ENCODE data around the gene LRRC30.

- PRO-cap, result no peak
- RAMPAGE, long total RNA, 4 experiments, result no peak in any of the 4 experiments
These were observed 156.9 kb upstream of the TMEM200C start for GRCh38 chr18:6052261-6052651.

- PRO-cap, result no peak
- RAMPAGE, long total RNA, 4 experiments, result no peak in any of the 4 experiments
These were observed 637 bp upstream of the ARHGAP28 start for GRCh38 chr18:6728987-6729170.

GRCh38 chr18:6810535-6810935 is 81.0 kb downstream of the ARHGAP28 start:
- PRO-cap, result no peak
- RAMPAGE, long total RNA, 4 experiments, result no peak in any of the 4 experiments

DNA sequence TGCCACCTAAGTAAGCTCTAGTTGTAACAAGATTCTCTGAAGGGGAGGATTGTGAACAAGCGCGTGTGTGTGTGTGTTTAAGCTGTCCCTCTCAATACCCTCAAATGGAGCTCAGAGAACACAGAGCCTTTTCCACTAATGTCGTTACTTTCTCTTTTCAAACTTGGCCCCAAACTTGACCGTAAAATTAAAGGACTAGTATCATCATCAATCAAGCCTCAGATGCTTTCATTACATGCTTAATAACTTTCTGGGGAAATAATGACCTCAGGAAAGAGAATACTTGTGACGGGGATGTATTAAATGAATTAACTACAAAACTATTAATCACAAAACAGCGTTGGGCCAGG is 155.8 kb downstream of the ARHGAP28 start:
- PRO-cap, result no peak
- RAMPAGE, long total RNA, 4 experiments, result no peak in any of the 4 experiments

GRCh38 chr18:6929129-6930161 is 188.2 kb downstream of the LAMA1 start:
- PRO-cap, result no peak
- RAMPAGE, long total RNA, 4 experiments, result no peak in any of the 4 experiments

DNA sequence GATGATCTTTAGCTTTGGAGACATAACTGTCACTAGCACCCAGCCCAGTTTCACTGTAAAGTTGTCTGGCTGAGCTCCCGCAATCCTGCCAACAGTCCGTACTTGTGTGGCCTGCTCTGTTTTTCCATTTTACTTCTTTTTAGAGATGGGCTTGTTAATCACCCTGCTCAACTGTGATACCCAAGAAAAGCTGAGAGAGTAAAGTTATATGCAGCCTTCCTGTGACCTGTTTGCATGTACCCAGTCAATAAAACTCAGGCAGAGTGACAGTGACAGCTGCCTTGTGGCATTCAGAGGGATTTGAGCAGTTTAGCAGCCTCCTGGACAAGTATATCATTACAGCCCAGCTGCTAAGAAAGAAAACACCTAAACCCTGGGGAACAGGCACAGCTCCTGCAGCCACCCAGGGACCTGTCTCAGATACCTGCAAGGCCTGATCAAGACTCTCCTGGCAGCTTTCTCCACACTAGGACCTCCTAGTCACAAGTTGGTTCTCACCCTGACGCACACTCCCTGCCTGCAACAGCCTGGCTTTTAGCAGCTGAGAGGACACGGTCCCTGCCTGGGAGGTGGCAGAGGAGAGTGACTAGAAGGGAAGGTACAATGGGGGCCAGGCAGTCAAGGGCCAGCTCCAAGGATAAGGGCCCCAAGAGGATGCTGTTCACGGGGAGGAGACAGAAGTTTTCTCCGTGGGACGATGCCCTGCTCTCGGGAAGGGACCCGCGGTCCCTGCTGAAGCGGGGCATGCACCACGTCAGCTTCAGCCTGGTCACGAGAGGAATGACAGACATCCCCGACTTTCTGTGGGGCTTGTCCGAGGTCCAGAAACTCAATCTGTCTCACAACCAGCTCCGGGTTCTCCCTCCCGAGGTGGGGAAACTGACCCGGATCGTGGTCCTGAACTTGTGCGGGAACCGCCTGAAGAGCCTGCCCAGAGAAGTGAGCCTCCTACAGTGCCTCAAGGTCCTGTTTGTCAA is at the start of gene LRRC30:
TSS of gene LRRC30 (plus strand) at position 554 of the 977 bp plus-strand sequence.
- PRO-cap, result no peak
- RAMPAGE, long total RNA, 4 experiments, result no peak in any of the 4 experiments

GRCh38 chr18:7559652-7560292 is 7.3 kb upstream of the PTPRM start:
- PRO-cap, result no peak
- RAMPAGE, long total RNA, 4 experiments, result no peak in any of the 4 experiments

GRCh38 chr18:7561928-7562505 is 5.1 kb upstream of the PTPRM start:
- PRO-cap, result no peak
- RAMPAGE, long total RNA, 4 experiments, result no peak in any of the 4 experiments

DNA sequence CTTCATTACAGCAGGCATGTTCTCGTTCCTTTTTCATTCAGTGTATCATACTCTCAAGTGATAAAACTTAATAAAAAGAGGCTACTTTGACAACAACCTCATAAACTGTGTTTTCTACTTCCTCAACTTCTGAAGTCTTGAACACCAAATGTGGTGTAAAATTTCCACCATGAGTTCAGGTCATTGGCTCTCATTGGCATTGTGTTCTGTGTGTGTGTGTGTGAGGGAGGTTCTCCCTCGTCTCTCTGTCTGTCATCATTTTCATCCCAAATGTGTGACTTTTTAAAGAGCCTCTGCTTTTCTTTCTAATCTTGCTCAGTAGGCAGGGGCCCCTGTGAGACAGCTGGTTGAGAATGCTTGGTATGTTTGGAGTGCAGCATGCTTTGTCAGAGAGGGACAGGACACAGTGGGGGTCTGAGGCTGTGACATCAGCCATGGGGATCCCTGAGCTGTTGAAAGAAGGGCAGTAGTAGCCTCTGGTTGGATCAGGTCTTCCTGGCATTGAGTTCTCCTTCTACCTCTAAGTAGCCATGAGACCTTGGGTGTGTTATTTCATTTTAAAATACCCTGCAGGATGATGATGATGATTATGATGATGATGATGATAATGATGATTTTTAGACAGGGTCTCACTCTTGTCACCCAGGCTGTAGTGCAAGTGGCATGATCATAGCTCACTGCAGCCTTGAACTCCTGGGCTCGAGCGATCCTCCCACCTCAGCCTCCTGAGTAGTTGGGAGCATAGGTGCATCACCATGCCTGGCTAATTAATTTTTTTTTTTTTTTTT is 10.6 kb downstream of the PTPRM start:
- PRO-cap, result no peak
- RAMPAGE, long total RNA, 4 experiments, result no peak in any of the 4 experiments

- PRO-cap, result no peak
- RAMPAGE, long total RNA, 4 experiments, result no peak in any of the 4 experiments
These were observed 40.4 kb downstream of the PTPRM start for GRCh38 chr18:7607417-7607991.

- PRO-cap, result no peak
- RAMPAGE, long total RNA, 4 experiments, result no peak in any of the 4 experiments
These were observed 121.1 kb downstream of the PTPRM start for GRCh38 chr18:7688080-7688752.

- PRO-cap, result no peak
- RAMPAGE, long total RNA, 4 experiments, result no peak in any of the 4 experiments
These were observed 217.7 kb downstream of the PTPRM start for GRCh38 chr18:7784670-7785317.

GRCh38 chr18:8063225-8063525 is 496.1 kb downstream of the PTPRM start:
- PRO-cap, result no peak
- RAMPAGE, long total RNA, 4 experiments, result no peak in any of the 4 experiments

GRCh38 chr18:8284009-8284208 is 325.3 kb upstream of the RAB12 start:
- PRO-cap, result no peak
- RAMPAGE, long total RNA, 4 experiments, result no peak in any of the 4 experiments

GRCh38 chr18:8622101-8622911 is 13.1 kb downstream of the RAB12 start:
- PRO-cap, result no peak
- RAMPAGE, long total RNA, 4 experiments, result no peak in any of the 4 experiments

DNA sequence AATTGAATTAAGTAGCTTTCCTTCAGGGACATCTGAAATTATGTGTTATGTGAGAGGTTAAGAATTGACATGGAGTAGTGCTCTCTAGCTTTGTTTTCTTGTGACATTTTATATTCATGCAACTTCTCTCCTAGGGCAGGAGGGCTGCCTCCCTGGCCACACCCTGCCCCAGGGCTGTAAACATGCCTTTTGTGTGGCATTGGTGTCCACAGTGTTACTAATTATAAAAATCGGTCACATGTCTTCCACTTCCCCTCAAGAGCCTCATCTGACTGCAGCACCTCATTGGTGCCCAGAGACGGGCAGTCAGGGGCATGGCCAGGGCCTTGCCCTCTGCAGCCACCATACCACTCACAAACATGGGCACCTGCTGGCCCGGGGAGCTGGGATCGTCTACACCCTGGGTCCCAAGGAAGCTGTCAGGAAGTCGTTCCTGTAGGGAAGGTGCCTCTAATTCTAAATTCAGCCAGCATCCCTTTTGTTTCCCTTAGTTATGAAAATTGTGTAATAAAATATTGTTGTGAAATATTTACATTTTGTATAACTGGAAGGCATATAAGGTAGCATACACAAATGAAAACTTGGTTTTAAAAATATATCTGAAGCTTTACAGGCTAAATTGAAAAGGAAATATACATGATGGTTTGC is 14.6 kb downstream of the RAB12 start:
- PRO-cap, result unidirectional peak, plus-strand start at position 285 of the sequence
- RAMPAGE, long total RNA, 4 experiments, result no peak in any of the 4 experiments

- PRO-cap, result bidirectional peak, plus-strand start at chr18:8704674, minus-strand start at chr18:8704517
- RAMPAGE, long total RNA, 4 experiments, result no peak in any of the 4 experiments
These were observed 973 bp upstream of the MTCL1 start for GRCh38 chr18:8704258-8704908.

- PRO-cap, result bidirectional peak, plus-strand start at chr18:8707431, minus-strand start at chr18:8707373
- RAMPAGE, long total RNA, 4 experiments, result start-site peak on the plus strand in 1 of 4 experiments, at chr18:8707349-8707617 at its widest, 10 reads per replicate
These were observed 1.7 kb downstream of the MTCL1 start for GRCh38 chr18:8706774-8707755.

DNA sequence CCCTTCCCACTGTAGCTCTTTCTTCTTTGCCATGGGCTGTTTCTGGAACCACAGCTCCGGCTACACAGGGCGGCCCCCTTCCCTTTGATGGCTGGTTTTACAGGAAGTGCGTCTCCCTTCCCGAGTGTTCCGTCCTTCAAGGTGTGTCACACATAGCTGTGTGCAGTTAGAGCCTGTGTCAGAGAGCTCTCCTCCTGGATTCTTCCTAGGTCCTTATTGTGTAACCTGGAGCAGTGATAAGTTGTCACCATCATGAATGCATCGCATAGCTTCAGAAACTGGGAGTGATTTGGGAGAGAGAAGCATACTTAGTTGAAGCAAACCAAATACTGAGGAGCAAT is 81.5 kb downstream of the MTCL1 start:
- PRO-cap, result no peak
- RAMPAGE, long total RNA, 4 experiments, result no peak in any of the 4 experiments

- PRO-cap, result no peak
- RAMPAGE, long total RNA, 4 experiments, result no peak in any of the 4 experiments
These were observed 93.4 kb downstream of the MTCL1 start for GRCh38 chr18:8798607-8799329.